LNCaP clone FGC (cell line): ENCODE measurements around a stretch of chr10.

- RRBS, 2 experiments = under 1% methylated on average over 18 to 20 of the region's 76 CpGs
Observed at GRCh38 chr10:22228750-22230214, 11.5 kb upstream of the EBLN1 start.

GRCh38 chr10:22246627-22247564 lies 29.1 kb upstream of the EBLN1 start:
- RRBS, 2 experiments = no CpG with 5 or more reads among the region's 3 CpGs

GRCh38 chr10:22513396-22514221 lies 168.3 kb downstream of the SPAG6 start:
- RRBS, 2 experiments = no CpG with 5 or more reads among the region's 17 CpGs

DNA sequence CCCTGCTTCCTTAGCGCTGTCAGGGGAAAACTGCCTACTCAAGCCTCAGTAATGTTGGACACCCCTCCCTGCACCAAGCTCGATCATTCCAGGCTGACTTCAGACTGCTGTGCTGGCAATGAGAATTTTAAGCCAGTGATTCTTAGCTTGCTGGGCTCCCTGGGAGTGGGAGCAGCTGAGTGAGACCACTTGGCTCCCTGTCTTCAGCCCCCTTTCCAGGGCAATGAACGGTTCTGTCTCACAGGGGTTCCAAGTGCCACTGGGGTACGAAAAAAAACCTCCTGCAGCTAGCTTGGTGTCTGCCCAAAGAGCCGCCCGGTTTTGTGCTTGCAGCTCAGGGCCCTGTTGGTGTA lies 184.1 kb downstream of the PIP4K2A start:
- RRBS, 2 experiments = no CpG with 5 or more reads among the region's 6 CpGs

- RRBS, 2 experiments = no CpG with 5 or more reads among the region's 12 CpGs
Observed at GRCh38 chr10:22591470-22592038, 122.8 kb downstream of the PIP4K2A start.

DNA sequence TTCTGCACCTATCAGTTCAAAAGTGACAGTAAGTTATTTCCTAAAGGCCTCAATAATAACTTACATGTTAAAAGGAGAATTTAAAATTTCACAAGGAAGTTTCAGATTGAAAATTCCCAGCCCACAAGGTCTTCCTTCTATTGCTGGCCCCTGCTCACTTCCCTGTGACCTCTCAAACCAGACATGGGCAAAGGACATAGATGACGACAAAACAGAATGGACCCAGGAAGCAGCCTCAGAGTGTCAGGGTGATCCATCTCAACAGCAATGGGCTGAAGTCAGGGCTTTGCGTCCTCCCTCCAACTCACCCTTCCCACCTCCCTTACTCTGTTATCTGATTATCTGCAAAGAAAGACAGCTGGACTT lies 116.0 kb downstream of the PIP4K2A start:
- RRBS, 2 experiments = no CpG with 5 or more reads among the region's 2 CpGs

GRCh38 chr10:22607833-22608342 lies 106.5 kb downstream of the PIP4K2A start:
- RRBS, 2 experiments = no CpG with 5 or more reads among the region's 10 CpGs

DNA sequence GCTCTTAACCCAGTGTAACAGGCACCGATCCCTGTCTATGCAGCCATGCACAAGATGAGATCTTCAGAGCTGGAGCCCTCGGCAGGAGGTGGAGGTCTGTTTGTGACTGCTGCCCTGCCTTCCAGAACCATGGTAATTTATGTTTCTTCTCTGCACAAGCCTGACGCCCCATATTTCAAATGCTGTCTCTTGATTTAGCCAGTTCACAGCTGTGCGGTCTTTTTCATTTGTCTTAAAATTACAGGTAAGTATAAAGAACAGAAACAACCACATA lies 59.2 kb downstream of the PIP4K2A start:
- RRBS, 2 experiments = no CpG with 5 or more reads among the region's 4 CpGs

- RRBS, 2 experiments = no CpG with 5 or more reads among the region's 6 CpGs
Observed at GRCh38 chr10:22681627-22682350, 32.6 kb downstream of the PIP4K2A start.

DNA sequence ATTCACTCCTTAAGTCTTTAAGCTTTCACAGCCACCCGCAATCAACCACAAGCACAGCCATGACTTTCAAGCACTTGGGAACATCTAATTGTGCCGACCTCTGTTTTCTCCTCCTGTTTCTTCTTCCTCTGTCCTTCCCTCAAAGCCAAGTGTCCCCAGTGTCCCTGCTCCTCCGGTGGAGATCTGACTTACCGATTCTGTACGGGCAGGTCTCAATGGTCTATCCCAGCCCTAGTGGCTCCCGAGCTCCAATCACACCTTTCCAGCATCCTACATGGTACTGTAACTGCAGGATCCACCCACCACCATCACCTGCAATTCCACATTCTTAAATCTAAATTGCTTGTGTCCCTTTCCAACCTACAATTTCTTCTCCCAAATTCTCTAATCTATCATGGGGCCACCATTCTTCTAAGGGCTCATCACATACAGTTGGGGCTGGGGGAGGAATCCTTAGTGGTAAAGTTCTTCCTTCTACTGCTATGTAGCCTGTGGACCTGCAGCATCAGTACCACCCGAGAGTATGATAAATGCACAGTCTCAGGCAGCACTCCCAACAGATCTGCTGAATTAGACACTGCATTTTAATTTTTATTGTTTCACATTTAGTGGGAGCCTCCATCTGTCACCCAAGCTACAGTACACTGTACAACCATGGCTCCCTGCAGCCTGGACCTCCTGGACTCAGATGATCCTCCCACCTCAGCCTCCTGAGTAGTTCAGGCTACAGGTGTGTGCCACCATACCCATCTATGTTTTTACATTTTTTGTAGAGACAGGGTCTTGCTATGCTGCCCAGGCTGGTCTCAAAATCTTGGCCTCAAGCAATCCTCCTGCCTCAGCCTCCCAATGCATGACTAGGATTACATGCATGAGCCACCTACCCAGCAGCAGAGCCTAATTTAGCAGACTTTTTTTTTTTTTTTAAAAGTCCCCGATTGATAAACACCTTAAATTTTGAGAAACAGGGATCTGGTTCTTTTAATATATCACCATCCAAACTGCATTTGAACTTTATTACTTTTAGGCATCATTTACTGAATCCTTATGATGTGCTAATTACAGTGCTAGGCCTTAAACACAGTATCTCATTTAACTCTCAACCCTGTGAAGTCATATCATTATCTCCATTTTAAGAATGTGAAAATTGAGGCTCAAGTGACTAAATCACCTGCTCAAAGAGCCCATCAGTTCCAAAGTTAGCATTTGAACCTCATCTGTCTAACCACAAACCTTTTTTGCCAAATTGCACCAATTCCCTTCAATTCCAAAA lies 5.7 kb downstream of the PIP4K2A start:
- RRBS, 2 experiments = no CpG with 5 or more reads among the region's 8 CpGs

GRCh38 chr10:22711489-22712011 lies 2.8 kb downstream of the PIP4K2A start:
- RRBS, 2 experiments = no CpG with 5 or more reads among the region's 3 CpGs

DNA sequence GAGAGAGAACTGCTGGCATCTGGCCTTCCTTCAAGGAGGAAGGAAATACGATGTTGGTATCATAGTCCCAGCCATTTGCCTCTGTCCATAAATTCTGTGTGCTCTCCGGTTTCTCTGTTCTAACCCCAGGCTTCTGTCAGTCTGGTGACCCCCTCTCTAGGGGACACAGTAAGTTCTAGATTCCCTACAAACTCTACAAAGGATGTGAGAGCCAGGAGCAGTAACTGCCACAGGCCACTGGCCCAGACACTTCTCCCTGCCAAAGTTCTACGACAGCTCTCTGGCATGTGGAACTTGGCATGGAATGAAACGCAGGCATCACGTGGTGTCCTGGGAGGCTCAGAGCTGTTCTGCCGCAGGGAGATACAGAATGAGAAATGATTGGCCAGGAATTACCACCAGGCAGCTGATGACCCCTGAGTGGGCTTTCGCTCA lies 29.9 kb upstream of the MSRB2 start:
- RRBS, 2 experiments = no CpG with 5 or more reads among the region's 7 CpGs

GRCh38 chr10:23172956-23173752 lies 19.0 kb upstream of the PTF1A start:
- RRBS, 2 experiments = 17 to 22% methylated on average over 25 to 26 of the region's 68 CpGs

GRCh38 chr10:23342287-23342931 lies 2.2 kb downstream of the C10orf67 start:
- RRBS, 2 experiments = no CpG with 5 or more reads among the region's 10 CpGs

DNA sequence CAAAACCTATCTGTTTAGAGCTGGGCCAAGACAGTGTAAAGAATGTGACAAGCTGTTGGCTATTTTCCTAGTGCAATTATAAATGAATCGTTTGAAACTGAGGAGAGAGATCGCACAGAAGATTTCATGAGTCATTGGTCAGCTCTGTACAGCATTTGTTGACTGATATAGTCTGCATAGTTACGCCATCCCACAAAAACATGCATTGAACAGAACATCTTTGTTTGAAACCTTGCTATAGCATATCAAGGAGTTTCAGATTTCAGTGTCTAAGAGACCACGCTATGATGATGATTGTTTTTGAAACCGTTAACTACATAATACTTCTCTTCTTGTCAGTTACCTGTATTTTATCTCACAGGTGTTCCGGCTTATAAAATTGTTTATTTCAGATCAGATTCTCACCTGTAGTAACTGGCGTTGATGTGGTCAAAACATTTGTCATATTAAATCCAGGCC lies 1.3 kb upstream of the C10orf67 start:
- RRBS, 2 experiments = no CpG with 5 or more reads among the region's 7 CpGs

DNA sequence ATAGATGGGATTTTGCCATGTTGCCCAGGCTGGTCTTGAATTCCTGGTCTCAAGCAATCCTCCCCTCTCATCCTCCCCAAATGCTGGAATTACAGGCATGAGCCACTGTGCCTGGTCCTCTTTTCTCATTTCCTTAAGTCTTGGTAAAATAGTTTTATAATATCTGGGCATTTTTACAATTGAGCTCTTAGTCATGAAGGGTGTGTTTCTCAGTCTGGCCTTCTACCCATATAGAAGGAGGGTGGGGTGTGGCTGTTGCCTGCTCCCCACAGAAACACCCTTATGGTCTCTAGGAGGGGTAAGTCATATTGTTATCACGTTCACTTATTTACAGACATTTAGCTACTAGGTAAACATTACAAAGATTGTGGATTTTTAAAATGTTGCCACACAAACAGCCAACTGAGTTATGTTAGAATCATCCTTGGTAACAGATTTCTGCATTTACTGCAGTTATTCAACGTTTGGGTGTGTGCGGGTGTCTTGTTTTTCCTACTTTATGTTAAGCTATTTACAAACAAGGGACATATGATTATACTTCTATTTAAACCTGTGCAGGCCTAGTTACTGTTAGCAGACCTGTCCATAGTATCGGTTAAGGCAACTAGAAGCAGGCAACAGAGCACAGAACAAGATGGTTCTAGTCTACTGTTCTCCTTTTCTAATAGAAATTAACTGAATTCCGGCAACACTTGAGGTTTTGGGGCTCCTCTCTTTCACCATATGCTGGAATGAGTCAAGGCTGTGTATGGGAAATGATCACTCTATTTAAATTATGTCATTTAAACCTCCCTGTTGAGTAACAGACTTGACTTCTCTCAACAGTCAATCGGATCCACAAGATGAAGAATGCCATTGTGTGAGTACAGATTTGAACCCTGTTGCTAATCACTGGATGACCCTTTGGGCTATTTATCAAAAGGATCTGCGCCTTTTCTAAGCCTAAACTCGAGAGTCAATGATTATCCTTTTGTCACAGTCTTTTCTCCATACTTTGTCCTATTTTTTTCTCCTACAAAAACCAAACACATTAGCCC lies 6.4 kb upstream of the OTUD1 start:
- RRBS, 2 experiments = no CpG with 5 or more reads among the region's 8 CpGs

DNA sequence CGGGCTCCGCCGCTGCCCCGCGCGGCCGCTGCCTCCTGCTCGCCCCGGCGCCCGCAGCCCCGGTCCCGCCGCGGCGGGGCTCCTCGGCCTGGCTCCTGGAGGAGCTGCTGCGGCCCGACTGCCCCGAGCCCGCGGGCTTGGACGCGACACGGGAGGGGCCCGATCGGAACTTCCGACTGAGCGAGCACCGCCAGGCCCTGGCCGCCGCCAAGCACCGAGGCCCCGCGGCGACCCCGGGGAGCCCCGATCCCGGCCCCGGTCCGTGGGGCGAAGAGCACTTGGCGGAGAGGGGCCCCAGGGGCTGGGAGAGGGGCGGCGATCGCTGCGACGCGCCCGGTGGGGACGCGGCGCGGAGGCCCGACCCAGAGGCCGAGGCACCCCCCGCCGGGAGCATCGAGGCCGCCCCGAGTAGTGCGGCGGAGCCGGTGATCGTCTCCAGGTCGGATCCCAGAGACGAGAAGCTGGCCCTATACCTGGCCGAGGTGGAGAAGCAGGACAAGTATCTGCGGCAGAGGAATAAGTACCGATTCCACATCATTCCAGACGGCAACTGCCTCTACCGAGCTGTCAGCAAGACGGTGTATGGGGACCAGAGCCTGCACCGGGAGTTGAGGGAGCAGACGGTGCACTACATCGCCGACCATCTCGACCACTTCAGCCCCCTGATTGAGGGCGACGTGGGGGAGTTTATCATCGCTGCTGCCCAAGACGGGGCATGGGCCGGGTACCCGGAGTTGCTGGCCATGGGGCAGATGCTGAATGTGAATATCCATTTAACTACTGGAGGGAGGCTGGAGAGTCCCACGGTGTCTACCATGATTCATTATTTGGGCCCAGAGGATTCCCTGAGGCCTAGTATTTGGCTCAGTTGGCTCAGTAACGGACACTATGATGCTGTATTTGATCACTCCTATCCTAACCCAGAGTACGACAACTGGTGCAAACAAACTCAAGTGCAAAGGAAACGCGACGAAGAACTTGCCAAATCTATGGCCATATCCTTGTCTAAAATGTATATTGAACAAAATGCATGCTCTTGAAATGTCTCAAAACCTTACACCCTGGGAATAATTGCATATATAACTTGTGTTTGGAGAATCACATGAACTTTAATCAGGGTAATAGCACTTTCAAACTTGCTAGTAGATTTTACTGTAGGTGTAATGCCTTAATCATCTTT lies 1.4 kb downstream of the OTUD1 start:
- RRBS, 2 experiments = 11 to 22% methylated on average over 34 of the region's 90 CpGs

- RRBS, 2 experiments = no CpG with 5 or more reads among the region's 26 CpGs
Observed at GRCh38 chr10:23693304-23693822, 254.5 kb downstream of the OTUD1 start.

- RRBS, 2 experiments = no CpG with 5 or more reads among the region's 9 CpGs
Observed at GRCh38 chr10:24008521-24009074, 200.3 kb upstream of the KIAA1217 start.

DNA sequence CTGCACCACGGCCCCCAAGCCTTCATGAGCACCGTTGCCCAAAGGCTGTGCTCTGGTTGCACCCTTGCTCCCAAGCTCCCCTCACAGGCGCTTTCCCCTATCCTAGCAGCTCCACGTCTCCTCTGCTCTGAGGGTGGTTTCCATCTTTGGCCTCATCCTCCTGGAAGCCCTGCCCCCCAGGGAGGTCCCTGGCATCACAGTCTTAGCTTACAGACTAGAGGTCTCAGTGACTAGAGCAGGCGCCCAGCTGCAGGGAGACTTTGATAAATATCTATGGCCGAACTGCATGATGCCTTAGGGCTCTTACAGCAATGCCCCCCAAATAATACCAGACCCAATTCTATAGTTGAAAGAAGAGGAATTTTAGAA lies 6.4 kb upstream of the KIAA1217 start:
- RRBS, 2 experiments = no CpG with 5 or more reads among the region's 6 CpGs